ENCODE results near the gene CDKN3.

DNA sequence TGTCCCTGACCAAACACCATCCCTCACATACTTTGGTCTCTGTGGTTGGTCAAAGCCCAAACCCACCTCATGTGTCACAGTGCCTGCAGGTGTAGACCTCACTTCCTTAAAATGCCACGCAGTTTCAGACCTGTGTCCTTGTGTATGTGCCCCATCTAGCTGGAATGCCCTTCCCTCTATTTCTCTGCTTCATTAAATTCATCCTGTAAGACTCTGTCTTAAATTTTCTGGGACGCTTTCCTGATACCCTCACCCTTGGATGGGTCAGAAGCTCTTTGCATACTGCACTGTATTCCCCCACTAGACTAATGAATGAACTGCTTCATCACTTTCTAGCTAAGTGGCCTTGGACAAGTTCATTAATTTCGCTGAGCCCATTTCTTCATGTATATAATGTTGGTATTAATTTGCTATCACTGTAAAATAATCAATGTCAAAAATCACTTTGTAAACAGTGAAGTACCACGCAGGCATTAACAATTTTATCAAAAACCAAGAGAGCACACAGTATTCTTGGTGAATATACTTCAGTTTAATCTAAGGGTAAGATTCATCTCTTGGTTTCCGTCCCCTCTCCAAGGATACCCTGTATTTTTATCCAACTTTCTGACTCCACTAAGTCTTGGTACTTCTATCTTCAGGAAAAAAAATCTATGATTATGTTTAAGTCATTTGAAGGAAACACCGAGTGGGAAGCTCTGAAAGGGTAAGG lies 2.9 kb downstream of the DDHD1 start:
- PRO-cap, 3 experiments, result no peak in any of the 3 experiments

DNA sequence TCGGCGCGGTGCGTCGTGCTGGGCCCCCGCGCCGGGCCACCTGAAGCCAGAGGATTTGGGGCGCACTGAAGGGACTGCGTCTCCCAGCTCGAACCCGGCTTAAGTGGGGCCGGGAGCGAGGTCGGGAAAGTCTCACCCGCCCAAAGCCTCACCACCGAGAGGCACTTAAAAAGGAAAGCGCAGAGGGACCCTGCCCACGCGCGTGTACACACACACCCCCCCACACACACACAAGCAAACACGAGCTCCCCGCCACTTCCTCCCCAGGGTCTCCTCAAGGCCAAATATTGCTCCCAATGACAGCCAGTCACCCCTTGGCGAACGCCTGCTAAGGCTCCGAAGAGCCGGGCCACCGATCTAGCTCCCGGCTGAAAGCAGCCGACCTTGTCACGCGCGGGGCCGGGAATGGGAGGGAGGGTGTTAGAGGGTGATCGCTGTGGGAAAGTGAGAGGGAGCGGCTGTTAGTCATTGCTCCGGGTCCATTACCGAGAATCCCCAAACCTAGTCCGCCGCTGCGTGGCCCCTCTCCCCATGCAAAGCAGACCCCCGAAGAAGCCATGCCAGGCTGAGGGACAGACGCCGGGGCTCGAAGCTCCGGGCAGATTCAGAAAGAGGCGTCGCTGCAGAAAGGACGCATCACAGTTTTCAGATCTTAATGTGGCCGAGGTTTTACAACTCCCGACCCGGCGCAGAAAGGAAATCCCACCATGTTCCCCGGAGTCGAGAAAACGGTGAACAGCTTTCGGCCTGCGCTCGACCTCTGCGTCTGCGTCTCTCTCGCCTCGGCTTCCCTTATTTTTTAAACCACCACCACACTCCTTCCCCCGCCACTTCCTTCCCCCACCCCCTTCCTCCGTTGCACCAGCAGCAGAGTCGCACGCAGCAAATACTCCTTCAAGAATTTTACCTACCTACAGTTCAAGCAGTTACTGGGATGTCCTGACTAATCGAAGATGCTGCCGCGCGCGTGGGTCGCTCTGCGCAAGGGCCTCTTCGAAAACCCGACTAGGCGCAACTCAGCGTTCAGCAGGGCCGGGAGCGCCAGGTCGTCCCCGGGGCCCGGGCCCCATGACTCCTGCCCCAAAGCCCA lies 2.6 kb downstream of the BMP4 start:
- PRO-cap, 3 experiments, result peak in 2 of 3 experiments; most common plus-strand start position 482 of the sequence (in 1); most common minus-strand start position 794 of the sequence (in 2)

- PRO-cap, 3 experiments, result no peak in any of the 3 experiments
Observed at GRCh38 chr14:54087449-54087732, 130.8 kb upstream of the BMP4 start.

DNA sequence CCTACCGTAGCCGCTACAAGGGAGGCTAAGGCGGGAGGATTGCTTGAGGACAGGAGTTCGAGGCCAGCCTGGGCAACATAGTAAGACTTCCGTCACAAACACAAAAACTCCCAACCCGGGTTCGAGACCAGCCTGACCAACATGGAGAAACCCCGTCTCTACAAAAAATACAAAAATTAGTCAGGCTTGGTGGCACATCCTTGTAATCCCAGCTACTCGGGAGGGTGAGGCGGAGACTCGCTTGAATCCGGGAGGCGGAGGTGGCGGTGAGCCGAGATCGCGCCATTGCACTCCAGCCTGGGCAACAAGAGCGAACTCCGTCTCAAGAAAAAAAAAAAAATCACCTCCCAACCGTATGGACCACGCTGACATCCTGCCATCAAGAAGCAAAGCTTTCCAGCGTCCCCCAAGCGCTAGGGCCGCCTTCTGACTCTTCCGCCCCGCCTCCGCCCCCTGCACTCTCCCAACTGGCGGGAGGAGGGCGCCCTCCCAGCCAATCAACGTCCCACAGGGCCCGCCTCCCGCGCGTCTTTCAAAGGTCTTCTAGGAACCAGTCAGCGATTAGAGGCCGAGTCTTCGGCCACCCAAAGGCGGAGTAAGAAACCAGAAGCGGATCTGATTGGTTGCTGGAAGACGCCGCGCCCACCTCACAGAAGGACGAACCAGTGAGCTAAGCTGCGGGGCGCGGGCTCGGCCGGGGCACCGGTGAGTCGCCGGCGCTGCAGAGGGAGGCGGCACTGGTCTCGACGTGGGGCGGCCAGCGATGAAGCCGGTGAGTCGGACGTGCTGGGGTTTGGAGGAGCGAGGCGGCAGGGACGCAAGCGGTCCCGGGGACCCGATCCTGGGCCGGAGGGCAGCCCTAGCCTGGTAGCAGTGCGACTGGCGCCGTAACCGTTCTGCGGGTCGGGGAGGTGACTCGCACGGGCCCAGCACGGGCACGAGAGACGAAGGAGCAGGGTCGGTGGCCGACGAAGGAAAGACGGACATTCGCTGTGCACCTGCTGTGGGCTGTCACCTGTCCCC lies at the start of gene CDKN3:
TSS of gene CDKN3 (plus strand) at position 702 of the 1,023 bp plus-strand sequence.
- PRO-cap, 3 experiments, result peak in 3 of 3 experiments; most common plus-strand start position 708 of the sequence (in 3); most common minus-strand start position 469 of the sequence (in 3)

DNA sequence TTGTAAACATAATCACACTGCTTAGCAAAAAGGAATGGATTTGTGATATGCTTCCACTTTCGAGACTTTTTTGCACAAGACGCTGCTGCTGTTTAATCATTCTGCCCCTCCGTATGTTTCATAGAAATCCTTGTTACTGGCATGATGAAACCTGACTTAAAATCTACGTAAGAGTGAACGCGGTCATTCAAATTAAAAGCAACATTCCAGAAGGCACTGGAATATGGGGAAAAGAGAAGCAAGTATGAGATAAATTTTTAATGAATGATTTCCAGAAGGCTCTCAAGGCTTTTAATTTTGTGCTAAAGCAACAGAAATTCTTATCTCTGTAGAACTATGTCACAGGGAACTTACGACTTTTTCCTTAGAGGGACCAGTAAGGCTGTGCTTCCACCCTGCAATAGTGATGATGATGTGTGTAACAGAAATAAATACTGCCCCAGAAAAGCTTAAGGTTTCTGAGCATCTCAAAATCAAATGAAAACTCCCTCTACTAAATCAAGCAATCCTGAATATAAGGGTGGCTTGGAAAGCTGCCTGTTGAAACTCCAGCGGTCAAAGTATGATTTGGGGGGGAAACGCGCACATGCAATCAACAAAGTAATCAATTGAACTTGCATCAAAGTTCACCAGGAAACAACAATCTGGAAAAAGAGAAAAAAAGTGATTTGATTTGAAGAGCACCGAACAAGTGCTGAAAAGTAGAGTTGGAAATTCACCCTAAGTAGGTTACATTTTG lies 939 bp downstream of the CNIH1 start:
- PRO-cap, 3 experiments, result no peak in any of the 3 experiments

DNA sequence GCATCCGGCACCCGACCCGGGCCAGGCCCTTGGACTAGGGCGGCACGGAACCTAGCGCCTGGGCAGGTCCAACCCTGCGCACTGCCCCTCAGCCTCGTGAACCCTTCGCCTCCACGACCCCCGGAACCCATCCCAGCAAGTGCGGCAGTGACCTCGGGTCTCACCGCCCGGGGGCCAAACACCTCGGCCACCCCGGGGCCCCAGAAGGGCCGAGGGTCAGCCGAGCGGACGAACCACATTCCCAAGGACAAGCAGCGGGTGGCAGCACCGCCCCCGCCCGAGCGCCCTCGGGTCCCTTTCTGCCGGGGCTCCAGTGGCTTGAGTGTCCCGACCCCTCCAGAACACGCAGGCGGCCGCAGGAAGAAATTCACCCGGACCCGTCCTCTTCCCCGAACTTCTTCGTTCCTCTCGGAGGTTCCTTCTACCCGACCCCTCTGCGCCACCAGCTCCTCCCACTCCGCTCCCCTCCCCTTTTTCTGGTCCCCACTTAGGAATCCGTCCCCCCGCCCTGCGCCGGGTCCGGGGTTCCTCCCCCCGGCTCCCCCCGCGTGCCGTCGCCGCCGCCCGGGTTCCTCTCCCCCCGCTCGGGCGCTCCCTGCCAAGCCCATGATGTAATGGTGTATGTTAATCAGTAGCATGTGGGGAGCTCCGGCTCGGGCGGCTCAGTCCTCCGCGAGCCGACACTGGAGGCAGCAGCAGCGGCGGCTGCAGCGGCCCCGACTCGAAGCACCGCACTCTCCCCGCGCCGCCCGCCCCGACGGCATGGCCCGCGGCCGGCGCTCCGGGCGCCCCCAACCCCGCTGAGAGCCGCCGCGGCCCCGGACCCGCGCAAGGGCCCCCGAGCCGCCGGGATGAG lies 1.3 kb upstream of the SAMD4A start:
- PRO-cap, 3 experiments, result peak in 3 of 3 experiments; most common plus-strand start position 665 of the sequence (in 2); most common minus-strand start position 401 of the sequence (in 2)

DNA sequence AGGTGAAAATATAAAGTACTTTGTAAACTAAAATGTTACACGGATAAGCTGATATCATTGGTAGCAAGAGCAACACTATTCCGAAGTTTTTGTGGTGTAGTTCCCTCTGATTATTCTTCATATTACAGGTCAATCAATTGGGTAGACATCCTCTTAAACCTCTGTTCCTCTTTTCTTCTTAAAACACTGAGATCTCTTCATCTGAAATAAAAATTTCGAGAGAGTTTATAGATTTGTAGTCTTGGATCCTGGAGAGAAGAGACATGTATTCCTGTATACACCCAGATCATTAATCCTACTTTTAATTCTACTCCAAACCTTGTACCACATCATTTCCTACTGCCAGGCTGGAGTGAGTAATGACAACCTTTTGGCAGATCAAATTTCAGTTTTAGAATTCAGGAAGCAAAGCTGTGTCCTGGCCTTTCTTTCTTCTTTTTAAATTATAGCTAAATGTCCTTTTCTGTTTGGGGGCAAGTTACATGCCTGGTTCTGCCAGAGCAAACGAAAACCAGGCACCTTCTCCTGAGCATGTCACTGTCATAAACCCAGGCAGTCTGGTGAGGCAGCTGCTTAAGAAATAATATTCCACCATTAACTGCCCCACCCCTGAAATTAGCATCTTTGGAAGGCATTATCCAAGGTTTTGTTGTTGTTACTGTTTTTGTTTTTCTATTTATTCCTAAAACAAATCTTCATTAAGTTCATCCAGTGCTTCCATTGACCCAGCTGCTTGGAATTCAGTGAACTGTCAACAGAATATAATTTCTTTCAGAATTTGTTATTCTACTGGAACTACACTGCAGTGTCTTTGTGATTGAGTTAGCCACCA lies 33.0 kb downstream of the SAMD4A start:
- PRO-cap, 3 experiments, result no peak in any of the 3 experiments

DNA sequence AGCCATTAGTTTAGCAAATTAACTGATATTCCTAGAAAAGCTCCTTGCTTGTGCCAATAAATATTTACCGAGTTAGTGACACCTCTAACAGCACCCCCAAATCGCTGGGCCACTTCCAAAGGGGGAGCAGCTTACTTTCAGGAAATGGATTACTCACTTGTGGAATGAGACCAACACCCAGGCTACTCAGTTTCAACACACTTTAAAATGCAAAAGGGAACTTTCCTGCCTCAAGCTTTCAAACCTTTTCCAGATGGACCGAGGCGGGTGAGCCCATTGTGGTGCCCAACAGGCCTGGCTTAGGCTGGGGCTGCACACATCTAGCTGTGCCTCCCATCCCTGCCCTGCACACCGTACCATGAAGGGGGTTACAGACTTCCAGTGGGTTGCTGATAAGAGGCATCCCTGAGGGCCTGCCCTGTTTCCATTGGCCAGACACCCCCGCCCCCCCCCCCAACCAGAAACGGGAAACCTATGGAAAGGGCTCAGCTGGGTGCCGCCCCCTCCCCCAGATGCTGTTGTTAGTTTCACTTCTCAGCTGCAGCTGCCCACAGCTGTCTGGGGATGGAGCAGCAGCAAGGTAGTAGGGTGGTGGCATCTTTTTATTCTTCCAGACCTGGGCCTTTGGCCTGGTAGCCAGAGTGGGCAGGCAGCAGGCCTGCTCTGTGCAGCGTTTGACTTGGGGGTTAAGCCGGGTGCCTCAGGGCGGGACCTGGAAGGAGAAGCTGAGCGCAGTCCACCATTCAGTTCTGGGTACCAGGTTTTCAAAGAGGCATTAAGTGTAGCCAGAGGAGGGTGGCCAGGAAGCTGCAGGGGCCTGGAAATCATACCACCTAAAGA lies 117.5 kb downstream of the SAMD4A start:
- PRO-cap, 3 experiments, result peak in 1 of 3 experiments; most common plus-strand start position 241 of the sequence (in 1)

- PRO-cap, 3 experiments, result no peak in any of the 3 experiments
Observed at GRCh38 chr14:54698017-54698999, 131.4 kb downstream of the SAMD4A start.

GRCh38 chr14:54730044-54730889 lies 163.3 kb downstream of the SAMD4A start:
- PRO-cap, 3 experiments, result no peak in any of the 3 experiments

DNA sequence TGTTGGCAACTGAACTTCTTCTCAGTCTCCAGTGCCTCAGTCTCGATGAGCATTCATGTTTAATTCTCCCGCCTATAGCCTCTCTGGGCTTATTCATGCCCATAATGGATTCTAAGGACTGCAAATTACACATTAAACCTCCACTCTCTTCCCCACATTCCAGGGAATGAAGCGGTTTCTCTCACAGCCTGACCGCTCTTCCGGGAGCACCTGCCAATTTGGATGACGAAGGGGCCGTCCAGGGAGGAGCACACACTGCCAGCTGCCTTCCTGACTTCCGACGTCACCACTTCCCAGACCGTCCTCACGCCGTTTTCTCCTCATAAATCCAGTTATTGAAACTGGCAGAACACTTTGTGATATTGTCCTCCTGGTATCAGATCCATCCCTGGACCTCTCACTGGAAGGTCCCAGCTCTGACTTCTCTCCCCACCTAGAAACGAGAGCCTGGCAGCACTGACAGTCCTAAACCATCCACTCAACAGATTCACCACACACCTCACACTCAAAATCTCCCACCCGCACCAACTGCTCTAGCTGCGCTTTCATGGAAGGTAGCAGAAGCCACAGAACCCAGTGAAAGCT lies 87.6 kb downstream of the GCH1 start:
- PRO-cap, 3 experiments, result no peak in any of the 3 experiments

GRCh38 chr14:55026342-55026917 lies 469 bp downstream of the WDHD1 start:
- PRO-cap, 3 experiments, result no peak in any of the 3 experiments

DNA sequence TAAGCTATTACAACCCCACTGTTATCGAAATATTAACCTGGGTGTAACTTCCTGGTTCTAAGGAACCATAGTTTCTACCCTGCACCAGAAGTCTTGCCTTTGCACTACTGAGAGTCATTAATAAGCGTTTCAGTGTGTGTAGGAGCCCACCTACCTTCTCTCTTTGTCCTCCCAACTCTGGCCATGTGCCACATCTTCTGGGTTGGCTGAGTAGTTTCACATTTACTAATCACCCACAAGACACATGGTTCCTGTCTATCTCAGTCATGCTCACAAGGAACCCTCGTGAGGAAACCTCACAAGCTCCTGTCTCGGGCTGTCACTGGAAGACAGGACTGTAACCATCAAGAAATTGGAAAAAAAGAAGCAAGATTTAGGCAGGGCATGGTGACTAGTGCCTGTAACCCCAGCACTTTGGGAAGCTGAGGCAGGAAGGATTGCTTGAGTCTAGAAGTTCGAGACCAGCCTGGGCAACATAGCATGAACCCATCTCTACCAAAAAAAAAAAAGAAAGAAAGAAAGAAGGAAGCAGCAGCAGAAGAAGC lies 30.7 kb upstream of the LGALS3 start:
- PRO-cap, 3 experiments, result no peak in any of the 3 experiments

- PRO-cap, 3 experiments, result peak in 1 of 3 experiments; most common plus-strand start chr14:55104240 (in 1)
Observed at GRCh38 chr14:55103657-55104600, 25.1 kb upstream of the LGALS3 start.

DNA sequence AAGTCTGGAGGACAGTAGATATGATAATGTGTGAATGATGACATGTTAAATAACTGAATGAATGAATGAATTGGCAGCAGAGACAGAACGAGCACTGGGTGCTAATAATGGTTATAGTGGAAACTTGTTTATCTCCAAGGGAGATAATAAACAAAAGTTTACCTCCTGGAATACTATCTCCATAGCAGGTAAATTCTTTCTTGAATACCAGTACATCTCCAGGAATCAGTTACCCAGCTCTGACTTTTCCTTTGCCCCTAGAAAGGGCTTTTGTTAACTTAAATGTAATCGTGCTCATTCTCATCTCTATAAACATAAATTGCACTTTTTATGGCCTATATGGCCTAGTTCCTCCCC lies 7.2 kb upstream of the LGALS3 start:
- PRO-cap, 3 experiments, result no peak in any of the 3 experiments

DNA sequence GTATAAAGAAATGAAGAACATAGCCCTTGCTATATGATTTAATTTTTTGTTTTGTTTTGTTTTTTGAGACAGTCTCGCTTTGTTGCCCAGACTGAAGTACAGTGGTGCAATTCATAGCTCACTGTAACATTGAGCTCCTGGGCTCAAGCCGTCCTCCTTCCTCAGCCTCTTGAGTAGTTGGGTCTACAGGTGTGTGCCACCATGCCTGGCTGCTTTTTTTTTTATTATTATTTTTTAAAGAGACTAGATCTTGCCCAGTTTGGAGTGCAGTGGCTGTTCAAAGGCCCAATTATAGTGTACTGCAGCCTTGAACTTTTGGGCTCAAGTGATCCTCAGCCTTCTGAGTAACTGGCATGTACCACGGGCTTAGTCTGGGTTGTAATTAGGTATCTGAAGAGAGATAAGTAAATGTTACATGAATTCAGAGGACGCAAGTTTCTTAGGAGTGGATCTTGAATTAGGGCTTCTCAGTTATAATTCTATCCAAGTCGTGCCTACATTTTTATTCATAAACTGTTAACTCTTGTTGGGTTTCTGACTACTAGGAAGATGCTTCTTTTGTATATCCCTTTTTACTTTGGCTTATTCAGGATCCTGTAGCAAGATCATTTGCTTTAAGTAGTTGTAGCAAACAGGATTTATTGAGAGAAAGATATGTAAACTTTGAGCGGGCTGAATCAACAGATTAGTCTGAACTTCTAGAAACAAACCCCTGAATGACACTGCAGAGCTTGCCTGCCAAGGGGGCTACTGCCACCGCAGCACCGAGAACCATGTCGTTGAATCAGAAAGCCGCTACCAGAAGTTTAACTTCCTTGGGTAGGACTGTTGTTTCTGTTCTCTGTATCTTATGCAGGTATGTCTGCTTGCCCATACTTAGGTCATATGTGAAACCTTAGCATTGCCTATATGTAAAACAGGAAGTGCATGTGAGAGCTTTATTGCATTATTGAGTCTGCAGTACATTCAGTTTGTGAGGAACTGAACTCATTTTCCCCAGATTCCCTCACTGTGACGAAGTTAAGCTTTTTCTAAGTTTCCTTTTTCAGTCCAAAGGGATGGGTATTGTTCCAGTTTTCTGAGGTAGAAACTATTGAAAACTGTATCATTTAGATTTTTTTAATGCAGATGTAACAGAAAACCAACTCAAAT lies 6.4 kb downstream of the FBXO34 start:
- PRO-cap, 3 experiments, result no peak in any of the 3 experiments

- PRO-cap, 3 experiments, result no peak in any of the 3 experiments
Observed at GRCh38 chr14:55346055-55346677, 65.5 kb downstream of the ATG14 start.

- PRO-cap, 3 experiments, result no peak in any of the 3 experiments
Observed at GRCh38 chr14:55350354-55351144, 61.1 kb downstream of the ATG14 start.

DNA sequence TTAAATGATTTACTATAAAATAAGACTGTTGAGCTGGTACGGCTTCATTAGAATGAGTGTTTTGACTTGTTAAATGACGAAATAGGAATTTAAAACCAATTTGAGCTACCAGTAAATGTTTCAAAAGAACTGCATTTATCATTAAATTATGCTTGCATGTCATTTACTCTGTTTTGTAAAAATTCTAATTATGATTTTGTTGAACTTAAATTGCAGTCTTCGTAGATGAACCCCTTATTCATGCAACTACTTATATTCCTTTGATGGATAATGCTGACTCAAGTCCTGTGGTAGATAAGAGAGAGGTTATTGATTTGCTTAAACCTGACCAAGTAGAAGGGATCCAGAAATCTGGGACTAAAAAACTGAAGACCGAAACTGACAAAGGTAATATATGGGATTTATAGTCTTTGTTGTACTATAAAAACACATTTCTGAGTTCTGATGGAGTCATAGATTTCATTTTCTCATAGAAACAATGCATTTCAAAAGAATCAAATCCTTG lies 37.8 kb downstream of the KTN1 start:
- PRO-cap, 3 experiments, result no peak in any of the 3 experiments

- PRO-cap, 3 experiments, result no peak in any of the 3 experiments
Observed at GRCh38 chr14:55627625-55628358, 47.8 kb downstream of the KTN1 start.